GM23248 (cell line): ENCODE measurements around the gene TAF5L.

- RAMPAGE, long total RNA, result no peak
Observed at GRCh38 chr1:229409636-229410330, 24.1 kb downstream of the ACTA1 start.

- RAMPAGE, long total RNA, result no peak
Observed at GRCh38 chr1:229432513-229433211, 1.2 kb downstream of the ACTA1 start.

DNA sequence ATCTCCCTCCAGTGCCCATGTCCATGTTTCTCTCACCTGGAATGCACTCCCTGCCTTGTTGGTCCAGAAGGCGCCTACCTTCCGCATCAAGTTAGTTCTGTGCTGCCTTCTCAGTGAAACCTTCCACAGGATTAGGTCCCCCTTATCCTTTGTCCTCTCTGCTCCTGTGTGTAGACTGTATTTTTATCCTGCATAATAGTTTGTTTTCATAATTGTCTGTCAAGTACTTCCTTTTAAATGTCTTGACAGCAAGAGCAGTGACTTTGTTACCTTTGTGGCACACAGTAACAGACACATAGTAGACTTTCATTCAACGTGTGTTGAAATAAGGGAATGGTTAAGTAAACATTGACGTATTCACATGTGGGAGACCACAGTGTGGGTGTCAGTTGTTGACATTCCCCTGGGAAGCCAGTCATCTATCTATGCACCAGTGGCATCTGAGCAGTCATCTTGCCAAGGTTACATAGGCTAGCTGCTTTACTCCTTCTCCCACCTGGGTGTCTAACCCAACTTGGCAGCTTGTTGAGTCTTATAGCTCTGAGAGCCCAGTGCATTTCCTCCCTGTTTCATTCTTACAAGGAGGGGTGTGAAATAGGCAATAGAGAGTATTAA, 1.4 kb upstream of the NUP133 start:
- RAMPAGE, long total RNA, result no peak

- RAMPAGE, long total RNA, result no peak
Observed at GRCh38 chr1:229525806-229526323, 17.7 kb upstream of the NUP133 start.

DNA sequence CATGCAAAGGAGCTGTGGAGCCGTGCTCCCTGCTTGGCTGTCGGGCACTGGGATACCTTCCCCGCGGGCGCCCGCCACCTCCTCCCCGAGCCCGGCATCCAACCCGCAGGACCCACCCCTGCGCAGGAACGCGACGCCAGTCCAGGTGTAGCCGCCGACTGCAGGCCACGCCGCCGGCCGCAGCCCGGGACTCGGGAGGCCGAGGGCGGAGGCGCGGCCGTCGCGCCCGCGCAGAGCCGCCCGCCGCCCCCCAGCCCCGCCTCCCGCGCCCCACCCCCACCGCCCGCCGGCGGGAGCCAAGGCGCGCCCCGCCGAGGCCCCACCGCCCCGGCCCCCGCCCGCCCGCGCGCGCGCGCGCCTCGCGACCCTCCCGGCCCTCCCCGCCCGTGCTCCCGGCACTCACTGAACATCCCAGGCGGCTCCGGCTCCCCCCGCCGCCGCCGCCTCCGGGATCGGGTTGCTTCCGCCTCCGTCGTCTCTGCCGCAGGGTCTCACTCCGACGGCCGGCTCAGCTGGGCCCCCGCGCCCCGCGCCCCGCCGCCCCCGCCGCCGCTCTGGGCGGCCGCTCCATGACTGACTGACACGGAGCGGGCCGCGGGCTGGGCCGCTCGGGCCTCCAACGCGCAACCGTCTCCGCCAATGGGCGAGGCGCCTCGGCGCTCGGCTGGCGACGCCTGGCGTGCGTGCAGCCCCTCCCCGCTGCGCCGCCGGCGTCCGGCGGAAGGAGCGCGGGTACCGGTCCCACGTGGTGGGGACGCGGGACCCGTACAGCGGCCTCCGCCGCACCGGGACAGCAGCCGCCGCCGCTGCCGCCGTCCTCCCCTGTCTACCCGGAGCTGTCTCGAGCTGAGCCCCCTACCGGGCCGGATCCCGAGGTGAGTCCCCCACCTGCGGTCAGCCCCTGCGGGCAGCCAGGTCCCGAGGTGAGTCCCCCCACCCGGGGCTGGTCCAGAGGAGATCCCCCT, at the start of gene TAF5L:
Gene TAF5L (minus strand): TSS at position 641 of the 965 bp plus-strand sequence.
- RAMPAGE, long total RNA, result no peak

- RAMPAGE, long total RNA, result no peak
Observed at GRCh38 chr1:229640306-229640778, 14.3 kb downstream of the URB2 start.

DNA sequence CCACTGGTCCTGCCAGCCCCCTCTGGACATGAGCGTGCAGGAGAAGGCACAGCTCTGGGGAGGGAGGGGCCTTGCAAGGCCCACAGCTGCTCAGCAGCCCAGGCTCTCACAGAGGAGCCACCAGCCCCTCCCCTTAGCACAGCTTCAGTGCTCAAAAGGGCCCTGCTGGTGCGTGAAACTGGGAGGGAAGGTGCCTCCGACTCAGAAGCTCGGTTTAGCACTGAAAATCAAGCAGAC, 210.8 kb upstream of the GALNT2 start:
- RAMPAGE, long total RNA, result no peak

DNA sequence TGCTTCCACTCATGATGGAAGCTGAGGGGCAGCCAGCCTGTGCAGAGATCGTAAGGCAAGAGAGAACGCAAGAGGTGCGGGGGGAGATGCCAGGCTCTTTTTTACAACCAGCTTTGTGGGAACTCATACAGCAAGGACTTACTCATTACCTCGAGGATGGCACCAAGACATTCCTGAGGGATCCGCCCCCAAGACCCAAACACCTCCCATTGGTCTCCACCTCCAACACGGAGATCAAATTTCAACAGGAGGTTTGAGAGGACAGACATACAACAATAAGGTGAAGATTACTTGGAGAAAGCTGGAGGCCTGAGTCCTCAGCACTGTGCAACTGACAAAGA, 20.0 kb upstream of the GALNT2 start:
- RAMPAGE, long total RNA, result no peak

GRCh38 chr1:230136275-230137700, 69.8 kb downstream of the GALNT2 start:
- RAMPAGE, long total RNA, result no peak

- RAMPAGE, long total RNA, result no peak
Observed at GRCh38 chr1:230140289-230140728, 73.3 kb downstream of the GALNT2 start.

DNA sequence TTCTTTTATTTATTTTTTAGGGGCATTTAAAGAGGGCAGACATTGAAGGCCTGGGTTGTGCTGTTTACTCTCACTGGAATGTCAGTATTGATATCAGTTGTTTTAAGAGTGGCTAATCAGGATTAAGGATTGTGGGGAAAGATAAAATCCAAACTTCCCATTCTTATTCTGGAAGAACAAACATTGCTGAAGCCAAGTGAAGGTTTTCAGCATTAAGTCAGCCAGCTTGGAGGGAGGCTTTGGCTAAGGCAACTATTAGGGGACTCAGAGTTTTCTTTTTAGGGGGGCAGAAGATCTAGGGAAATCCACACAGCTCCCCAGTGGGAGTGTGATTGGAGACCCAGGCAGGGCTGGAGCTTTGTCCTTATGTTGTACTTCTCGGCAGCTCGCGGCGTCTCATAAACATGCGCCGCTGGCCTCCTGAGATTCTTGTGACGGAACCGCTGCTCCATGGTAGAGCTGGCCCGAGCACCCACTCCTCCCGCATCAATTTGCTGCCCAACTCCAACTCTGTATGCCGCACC, 143.8 kb downstream of the GALNT2 start:
- RAMPAGE, long total RNA, result no peak

DNA sequence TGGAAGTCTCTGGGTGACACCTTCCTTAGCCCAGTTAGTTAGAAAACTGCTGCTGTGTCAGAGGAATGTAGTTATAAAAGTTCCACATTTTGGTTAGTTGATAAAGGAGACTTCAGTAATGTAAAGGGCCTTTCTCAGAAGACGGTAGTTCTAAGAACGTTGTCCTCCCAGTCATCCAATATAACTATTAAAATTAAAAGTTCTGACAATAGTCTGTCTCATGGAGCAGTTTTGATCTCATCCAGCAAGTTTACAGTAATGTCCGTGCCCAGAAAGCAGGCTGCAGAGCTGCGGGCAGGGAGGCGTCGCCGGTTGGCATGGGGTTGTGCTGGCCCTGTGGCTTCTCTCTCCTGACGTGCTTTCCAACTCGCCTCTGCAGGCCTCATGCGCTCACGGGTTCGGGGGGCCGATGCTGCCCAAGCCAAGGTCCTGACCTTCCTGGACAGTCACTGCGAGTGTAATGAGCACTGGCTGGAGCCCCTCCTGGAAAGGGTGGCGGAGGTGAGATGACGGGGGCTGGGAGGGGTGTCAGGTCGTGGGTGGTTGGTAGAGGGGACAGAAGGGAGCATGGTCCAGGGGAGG, 176.0 kb downstream of the GALNT2 start:
- RAMPAGE, long total RNA, result no peak

GRCh38 chr1:230274020-230274600, 152.0 kb downstream of the PGBD5 start:
- RAMPAGE, long total RNA, result no peak

- RAMPAGE, long total RNA, result no peak
Observed at GRCh38 chr1:230291598-230292397, 134.3 kb downstream of the PGBD5 start.

GRCh38 chr1:230427985-230428509, 1.9 kb upstream of the PGBD5 start:
- RAMPAGE, long total RNA, result no peak

- RAMPAGE, long total RNA, result no peak
Observed at GRCh38 chr1:230459381-230459958, 33.3 kb upstream of the PGBD5 start.

DNA sequence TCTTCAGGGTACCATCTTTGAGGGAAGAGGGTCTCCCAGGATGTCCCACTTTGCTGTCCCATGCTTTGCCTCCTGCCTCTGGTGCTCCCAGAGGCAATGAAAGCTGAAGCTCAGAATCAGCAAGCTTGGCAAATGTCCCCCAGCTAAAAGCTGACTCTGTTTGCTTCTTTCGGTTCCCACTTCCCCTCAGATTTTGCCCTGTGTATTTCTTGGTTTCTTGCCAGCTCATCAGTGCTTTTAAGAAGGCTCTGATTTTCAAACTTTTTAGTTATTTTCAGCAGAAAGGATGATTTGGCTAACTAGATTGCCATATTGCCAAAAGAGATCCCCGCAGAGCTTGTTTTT, 33.1 kb upstream of the COG2 start:
- RAMPAGE, long total RNA, result no peak

- RAMPAGE, long total RNA, result no peak
Observed at GRCh38 chr1:230705350-230706097, 8.4 kb downstream of the AGT start.

- RAMPAGE, long total RNA, result no peak
Observed at GRCh38 chr1:230752134-230752937, 5.1 kb downstream of the CAPN9 start.

- RAMPAGE, long total RNA, result no peak
Observed at GRCh38 chr1:230822056-230822443, 46.3 kb downstream of the C1orf198 start.